Umbilical cord (tissue), 2 donors: Measurements from ENCODE around the genes RNFT2 and HRK.

- RAMPAGE, long total RNA, result no peak
Observed at GRCh38 chr12:114944780-114945266, 260.8 kb upstream of the TBX3 start.

- RAMPAGE, long total RNA, result no peak
Observed at GRCh38 chr12:115467951-115468480, 784.0 kb upstream of the TBX3 start.

DNA sequence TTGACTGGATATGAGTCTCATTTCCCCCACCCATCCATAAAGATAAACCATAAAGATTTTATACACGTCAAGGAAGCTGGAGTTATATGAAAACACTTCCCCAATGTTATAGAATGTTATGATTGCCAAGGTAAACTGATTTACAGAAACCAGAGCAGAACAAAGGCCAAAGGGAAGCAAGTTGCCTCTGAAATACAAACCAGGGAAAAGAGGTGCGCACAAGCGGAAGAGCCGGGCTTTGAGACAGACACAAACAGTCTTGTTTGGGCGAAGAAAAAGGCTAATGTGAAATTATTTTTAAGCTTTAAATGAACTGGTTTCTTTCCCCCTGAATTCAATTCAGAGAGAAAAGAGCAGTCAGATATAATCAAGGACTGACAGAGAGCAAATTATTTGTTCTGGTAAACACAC, 536.7 kb downstream of the MED13L start:
- RAMPAGE, long total RNA, result no peak

- RAMPAGE, long total RNA, result no peak
Observed at GRCh38 chr12:115835856-115836158, 441.7 kb downstream of the MED13L start.

DNA sequence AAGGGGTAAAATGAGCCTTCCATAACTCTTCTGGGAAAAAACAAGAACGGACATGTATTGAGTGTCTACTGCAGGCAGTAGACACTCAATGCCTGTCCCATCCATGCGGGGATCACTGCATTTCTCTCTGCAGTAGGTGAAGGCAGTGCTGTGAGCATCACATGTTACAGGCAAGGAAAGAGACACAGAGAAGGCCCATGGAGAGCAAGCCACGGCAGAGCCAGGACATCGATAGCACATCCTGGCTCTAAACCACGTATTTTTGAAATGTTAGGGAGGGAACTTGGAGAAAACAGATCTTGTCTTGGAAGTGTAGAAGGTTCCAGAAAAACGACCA, 328.4 kb downstream of the MED13L start:
- RAMPAGE, long total RNA, result no peak

GRCh38 chr12:115960528-115961194, 316.8 kb downstream of the MED13L start:
- RAMPAGE, long total RNA, result no peak

- RAMPAGE, long total RNA, result no peak
Observed at GRCh38 chr12:115982893-115983765, 294.4 kb downstream of the MED13L start.

- RAMPAGE, long total RNA, result no peak
Observed at GRCh38 chr12:116008223-116009378, 268.9 kb downstream of the MED13L start.

GRCh38 chr12:116215579-116216581, 61.6 kb downstream of the MED13L start:
- RAMPAGE, long total RNA, result no peak

GRCh38 chr12:116278507-116278795, 958 bp upstream of the MED13L start:
- RAMPAGE, long total RNA, result no peak

- RAMPAGE, long total RNA, result no peak
Observed at GRCh38 chr12:116358600-116359933, 81.6 kb upstream of the MED13L start.

DNA sequence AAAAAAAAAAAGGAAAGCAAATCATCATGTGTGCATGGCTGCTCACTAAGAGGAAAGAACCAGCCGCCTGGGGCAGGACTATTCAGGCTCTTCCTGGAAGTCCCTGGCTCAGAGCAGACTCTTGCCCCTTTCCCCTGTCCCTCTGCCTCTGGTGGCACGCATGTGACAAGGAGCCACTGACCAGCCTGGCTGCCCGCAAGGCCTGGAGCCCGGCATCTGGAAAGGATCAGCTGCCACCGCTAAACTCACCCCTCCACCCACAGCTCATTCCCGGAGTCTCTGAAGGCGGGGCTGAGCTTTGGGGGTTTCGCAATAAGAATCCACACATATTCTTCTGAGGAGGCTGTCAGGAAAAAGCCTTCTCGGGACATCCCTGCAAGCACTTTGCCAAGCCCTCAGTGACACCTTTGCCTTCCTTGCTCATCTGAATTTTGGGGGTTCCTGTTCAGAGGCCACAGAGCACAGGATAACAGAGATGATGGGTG, 125.0 kb upstream of the MAP1LC3B2 start:
- RAMPAGE, long total RNA, result no peak

- RAMPAGE, long total RNA, result no peak
Observed at GRCh38 chr12:116532894-116533552, 26.2 kb upstream of the MAP1LC3B2 start.

GRCh38 chr12:116594509-116594780, 35.3 kb downstream of the MAP1LC3B2 start:
- RAMPAGE, long total RNA, result no peak

DNA sequence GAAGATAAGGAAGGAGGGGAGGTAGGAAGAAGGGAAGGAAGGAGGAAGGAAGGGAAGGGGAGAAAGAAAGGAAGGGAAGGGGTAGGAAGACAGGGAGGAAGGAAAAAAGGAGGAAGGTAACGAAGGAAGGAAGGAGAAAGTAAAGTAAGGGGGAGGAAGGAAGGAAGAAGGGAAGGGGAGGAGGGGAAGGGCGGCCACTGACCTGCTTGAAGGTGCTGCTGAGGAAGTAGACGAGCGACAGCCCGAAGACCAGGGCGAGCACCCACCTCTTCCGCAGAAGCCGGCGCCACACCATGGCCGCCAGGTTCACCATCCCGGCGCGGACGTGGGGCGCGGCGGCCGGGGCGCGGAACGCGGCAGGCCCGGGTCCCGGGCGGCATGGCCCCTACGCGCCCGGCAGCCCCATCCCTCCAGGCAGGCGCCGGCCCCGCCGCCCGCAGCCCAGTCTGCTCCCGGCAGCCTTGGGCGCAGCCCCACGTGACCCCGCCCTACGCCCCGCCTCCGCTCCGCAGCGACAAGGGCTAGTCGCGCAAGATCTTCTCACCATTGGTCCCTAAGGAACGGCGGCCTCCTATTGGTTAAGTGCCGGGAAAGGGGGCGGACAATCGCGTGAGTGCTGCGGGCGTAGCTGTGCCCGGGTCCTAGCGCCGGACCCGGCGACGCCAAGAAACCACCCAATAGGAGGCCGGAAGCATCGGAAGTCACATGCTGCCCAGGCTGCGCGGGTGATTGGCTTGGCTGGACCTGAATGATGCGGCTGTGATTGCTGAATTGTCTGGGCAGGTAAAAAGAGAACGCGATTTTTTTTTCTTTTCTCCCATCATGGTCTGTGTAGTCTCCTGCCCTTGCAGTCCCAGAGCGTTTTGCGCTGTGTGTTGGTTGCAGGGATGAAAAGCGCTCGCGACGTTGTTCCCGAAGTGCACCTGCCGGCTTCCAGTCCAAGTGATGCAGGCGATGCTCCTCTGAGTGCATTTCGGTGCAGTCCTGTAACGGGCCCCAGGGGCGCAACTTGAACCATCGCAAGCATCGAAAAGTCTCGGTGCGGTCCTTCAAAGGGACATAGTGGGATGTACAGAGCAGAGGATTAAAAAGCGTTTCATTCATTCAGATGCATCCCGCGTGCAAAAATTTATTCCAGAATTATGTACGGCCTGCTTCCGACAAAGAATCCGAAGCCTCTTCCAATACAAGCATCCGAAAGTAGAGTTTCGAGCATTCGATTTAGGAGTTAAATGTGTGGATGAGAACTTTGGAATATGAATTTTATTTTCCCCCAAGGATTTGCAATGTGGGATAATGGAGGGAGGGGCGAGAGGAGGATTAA, at the start of gene RNFT2:
RNFT2 (plus strand) TSS at position 728 of the 1,324 bp plus-strand sequence.
- RAMPAGE, long total RNA, result no peak

DNA sequence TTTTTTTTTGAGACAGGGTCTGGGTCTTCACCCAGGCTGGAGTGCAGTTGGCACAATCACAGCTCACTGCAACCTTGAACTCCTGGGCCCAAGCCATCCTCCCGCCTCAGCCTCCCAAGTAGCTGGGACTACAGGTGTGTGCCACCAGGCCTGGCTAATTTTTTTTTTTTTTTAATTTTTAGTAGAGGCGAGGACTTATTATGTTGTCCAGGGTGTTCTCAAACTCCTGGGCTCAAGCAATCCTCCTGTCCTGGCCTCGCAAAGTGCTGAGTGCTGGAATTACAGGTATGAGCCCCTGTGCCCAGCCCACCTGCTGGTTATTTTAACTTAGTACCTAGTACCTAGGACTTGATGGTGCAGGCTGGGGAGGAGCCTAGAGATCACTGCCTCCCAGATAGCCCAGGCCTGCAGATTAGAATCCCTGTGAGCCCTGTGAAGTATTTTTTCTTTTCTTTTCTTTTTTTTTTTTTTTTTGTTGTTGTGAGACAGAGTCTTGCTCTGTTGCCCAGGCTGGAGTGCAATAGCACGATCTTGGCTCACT, 31.0 kb downstream of the HRK start:
- RAMPAGE, long total RNA, result no peak

DNA sequence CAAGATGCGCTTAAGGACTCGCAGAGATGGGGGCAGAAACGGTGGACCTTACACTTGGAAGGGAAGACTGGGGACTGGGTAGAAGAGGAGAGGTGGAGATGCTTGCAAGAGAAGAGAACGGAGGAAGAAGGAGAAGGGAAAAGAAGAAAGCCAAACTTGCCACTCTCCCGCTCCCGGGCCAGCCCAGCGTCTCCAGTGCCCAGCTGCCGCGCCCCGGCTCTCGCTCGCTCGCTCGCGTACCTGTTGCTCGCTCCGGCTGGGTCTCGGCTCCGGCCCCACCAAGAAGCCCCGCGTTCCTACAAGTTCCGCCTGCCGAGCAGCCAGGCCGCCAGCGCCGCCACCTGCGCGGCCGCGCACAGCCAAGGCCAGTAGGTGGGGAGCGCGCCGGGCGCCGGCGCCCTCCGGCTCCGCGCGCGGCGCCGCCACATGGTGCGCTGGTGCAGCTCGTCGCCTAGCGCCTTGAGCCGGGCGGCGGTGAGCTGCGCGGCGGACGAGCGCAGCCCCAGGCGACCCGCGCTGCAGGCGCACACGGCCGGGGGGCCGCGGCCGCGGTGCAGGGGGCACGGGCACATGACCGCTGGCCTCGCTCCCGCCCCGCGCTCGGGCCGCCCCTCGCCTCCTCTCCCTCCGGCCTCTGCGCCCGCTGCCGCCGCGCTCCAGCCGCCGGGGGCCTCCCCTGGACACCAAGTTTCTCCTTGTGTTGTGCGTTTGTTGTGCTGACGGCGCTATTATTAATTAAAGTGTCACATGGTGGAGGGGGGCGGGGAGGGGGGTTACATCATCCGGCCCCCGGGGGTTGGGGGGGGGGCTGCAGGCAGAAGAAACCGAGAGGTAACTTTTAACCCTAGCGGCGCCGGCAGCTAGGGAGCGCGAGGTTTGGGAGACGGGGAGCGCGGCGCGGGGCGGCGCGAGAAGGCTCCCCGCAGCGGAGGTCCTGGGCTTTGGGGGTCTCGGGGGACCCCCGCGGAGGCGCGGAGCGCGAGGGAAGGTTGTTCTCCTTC, at the start of gene HRK:
HRK (minus strand) TSS at position 706 of the 1,001 bp plus-strand sequence.
- RAMPAGE, long total RNA, result no peak

- RAMPAGE, long total RNA, result no peak
Observed at GRCh38 chr12:116926238-116926591, 15.5 kb downstream of the FBXW8 start.

- RAMPAGE, long total RNA, result no peak
Observed at GRCh38 chr12:117030430-117031107, 68.6 kb downstream of the TESC start.

- RAMPAGE, long total RNA, result no peak
Observed at GRCh38 chr12:117188654-117189633, 1.3 kb downstream of the FBXO21 start.